Retinal pigment epithelial cell (primary cell): Measurements from ENCODE around the genes NSUN2, FASTKD3 and CMBL.

GRCh38 chr5:6261828-6262027, 116.6 kb downstream of the MED10 start:
- RRBS: no CpG with 5 or more reads among the region's 1 CpG

- RRBS: no CpG with 5 or more reads among the region's 8 CpGs
Measured at GRCh38 chr5:6378879-6379231, 508 bp upstream of the MED10 start.

GRCh38 chr5:6454346-6454820, 5.7 kb downstream of the UBE2QL1 start:
- RRBS: no CpG with 5 or more reads among the region's 8 CpGs

DNA sequence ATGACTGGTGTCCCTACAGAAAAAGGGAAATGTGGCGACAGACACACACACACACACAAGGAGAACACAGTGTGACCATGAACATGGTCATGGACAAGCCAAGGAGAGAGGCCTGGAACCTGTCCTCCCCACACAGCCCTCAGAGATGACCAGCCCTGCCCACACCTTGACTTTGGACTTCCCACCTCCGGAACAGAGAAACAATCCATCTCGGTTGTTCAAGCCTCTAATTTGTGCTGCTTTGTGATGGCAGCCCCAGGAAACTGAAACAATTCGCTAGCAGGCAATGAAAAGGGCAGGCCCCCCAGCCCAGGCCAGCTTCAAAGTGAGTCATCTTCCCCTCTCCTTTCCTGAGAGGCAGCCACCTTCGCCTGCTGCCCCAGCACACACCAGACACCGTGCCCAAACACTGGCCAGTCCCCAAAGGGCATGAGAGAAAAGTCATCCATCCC, 47.7 kb downstream of the NSUN2 start:
- RRBS: no CpG with 5 or more reads among the region's 6 CpGs

GRCh38 chr5:6596241-6596961, 36.4 kb downstream of the NSUN2 start:
- RRBS: no CpG with 5 or more reads among the region's 9 CpGs

DNA sequence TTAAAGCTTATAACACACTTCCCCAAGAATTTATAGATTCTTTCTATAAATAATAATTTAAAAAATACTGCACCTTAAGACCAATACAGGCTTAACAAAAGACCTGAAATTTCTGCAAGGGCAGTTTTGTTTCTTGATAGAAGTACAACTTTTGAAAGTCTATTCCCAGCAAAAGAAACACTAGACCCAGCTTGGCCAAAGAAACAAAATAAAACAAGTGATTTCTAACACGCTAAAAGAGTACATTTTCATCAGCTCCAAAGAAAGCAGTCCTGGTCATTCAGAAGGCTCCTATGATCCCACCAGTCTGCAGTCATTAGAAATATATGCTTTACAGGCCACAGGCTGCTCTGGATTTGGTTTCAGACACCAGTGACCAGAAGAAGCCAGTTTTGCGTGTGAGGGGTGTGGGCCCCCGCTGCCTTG, 33.3 kb downstream of the NSUN2 start:
- RRBS: no CpG with 5 or more reads among the region's 3 CpGs

DNA sequence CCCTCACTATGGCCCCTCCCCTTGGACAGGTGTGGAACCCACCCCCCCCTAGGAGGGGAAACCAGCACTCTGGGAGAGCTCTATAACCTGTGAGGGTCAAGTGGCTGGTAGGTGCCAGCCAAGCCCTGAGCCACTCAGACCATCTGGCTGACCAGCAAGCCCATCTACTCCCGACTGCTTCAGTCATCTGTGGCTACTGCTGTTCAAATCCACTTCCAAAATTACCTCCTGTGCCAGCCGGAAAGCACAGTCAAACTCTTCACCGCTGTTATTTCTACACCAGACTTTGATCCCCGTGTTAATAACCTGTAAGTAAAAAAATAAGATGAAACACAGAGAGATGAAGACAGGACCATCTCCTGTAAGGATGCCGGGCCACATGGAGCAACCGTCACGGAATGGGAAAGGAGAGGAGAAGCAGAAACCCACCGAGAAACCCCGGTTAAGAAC, 28.4 kb downstream of the NSUN2 start:
- RRBS: 90% methylated on average over 5 of the region's 9 CpGs

- RRBS: 2% methylated on average over 25 of the region's 71 CpGs
Measured at GRCh38 chr5:6632234-6633184, at the start of gene NSUN2. TSS of gene NSUN2 (minus strand) at chr5:6633044.

- RRBS: no CpG with 5 or more reads among the region's 8 CpGs
Measured at GRCh38 chr5:6660241-6660744, 27.1 kb downstream of the SRD5A1 start.

GRCh38 chr5:6730429-6730648, 17.1 kb downstream of the TENT4A start:
- RRBS: no CpG with 5 or more reads among the region's 5 CpGs

GRCh38 chr5:6753725-6754250, 40.6 kb downstream of the TENT4A start:
- RRBS: 95% methylated on average over 2 of the region's 11 CpGs

DNA sequence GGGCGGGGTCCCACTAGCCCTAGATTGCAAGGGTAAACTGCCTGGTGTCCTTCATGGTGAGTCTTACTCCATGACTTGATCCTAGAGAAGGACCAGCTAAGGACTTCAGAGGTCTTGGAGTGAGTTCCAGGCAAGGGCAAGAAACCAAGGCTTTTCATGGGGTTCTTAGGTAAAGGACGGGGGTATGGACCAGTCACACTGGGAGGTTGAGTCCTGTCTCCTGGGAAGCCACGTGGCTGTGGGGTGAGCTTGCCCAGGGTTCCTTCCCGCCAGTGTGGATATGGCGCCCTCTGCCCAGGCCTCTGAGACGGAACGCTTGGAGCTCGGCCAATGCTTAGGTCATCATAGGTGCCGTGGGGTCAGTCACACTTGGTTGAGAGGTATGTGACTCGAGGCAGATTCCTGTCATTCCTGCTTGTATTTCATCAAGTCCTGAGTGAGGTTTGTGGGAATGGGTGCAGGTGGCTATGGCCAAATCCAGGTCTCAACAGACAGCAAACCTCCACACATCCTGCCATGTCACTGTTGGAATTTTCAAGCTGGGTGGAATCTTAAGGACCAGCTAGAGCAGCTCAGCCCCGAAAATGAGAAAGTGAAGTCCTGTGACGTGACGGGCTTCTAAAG, 46.2 kb downstream of the TENT4A start:
- RRBS: no CpG with 5 or more reads among the region's 13 CpGs

DNA sequence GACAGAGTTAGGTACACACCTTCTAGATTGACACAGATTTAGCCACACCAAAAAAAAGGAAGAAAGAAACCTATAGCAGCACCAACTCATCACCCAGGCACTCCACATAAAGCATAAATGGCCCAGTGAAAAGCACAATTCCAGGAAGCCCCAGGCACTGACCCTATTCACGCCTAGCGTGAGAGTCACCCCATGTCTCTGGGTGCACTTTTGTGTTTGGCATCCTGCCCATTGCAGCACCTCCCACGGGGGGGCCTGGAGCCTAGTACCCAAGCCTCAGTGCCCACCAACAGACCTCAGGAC, 187.8 kb downstream of the CFAP90 start:
- RRBS: no CpG with 5 or more reads among the region's 3 CpGs

GRCh38 chr5:7868748-7869414, at the start of gene FASTKD3:
TSS of gene FASTKD3 (minus strand) at chr5:7869031.
- RRBS: 1% methylated on average over 26 of the region's 77 CpGs

GRCh38 chr5:9456391-9456911, 89.4 kb downstream of the SEMA5A start:
- RRBS: no CpG with 5 or more reads among the region's 1 CpG

GRCh38 chr5:9544241-9545550, 1.2 kb downstream of the SEMA5A start:
- RRBS: under 1% methylated on average over 34 of the region's 95 CpGs

DNA sequence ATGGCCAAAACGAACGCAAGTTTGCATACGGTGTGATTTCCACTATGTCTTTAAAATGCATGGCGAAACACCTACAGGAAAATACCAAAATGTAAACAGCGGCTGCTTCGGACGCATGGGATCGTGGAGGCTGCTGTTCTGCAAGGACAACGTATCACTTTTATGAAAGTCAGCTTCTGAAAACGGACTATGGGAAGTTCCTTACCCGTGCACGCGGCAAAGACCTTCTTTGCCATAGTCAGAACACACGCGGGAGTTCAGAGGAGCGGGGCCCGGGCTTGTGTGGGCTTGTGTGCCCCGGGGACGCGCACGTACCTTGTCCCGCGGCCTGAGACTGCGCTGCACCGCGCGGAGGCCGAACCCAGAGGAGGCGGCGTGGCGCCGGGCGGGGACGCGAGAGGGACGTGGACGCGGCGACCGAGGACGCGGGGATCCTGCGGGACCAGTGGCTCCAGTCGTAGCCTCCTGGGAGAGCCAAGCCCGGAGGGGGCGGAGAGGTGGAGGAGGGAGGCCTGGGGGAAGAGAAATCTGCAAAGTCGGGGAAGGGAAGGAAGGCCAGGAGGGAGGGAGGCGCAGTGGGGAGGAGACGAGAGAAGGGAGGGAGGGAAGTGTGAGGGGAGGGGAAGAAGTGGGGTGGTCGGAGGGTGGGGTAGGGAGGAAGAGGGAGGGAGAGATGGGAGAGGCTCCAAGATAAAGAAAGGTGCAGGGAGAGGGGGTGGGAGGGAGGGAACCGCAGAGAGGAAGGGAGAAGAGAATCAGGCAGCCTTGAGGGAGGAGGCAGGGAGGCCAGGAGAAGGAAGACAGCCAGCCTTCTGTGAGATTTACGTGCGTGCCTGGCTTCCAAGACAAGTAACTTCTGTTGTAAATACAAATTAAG, at the start of gene CMBL:
CMBL (minus strand) TSS at position 593 of the 877 bp plus-strand sequence.
- RRBS: under 1% methylated on average over 21 of the region's 53 CpGs

GRCh38 chr5:10310037-10310826, 2.5 kb upstream of the CMBL start:
- RRBS: no CpG with 5 or more reads among the region's 8 CpGs

DNA sequence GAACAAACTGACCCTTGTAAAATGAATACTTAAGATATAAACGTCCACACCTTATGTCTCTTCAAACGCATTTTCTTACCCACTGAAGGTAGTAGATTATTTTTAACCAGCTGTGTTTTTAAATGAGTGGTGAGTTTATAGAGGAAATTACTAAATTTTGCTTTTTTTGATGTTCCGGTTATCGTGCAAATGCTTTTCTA, 989 bp downstream of the MARCHF6 start:
- RRBS: no CpG with 5 or more reads among the region's 4 CpGs

DNA sequence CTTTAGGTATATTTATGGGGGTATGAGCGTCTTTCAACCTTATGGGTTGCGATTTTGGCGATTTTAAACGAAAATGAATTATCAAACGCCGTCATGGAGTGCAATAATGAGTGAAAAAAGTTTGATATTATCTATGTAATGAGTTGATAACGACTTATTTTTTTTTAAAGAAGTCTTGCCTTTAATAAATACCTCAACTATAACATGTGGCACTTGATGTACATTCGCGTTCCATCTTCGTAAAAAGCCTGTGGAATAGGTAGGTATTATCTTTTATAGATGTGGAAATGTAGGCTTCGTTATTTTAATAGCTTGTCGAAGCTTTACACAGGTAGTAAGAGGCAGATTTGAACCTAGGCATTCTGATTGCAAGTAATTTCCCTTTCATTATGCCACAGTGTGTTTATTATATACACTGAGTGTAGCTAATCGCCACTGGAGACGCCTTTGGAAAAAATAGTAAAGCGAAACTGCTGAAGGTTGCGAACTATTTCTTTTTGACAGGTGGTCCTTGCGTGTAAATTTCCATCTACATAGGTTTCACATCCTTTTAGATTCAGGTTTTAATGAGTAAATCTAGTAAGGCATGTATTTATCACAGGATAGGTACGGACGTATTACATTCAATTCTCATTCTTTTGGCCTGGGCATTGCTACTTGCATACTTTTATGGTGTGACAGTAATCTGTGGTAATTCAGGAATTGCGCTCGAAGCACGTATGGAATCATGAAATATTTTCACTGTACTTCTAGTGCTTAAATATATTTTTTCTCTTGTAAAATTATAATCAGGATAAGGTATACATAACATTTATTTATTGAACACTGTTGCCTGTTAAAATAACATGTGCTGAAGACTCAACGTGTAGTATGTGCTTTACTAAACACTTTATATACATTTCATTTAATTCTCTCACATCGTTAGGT, 1.6 kb downstream of the MARCHF6 start:
- RRBS: no CpG with 5 or more reads among the region's 24 CpGs